Heart left ventricle (tissue), 7 donors: Measurements from ENCODE around the gene TIRAP.

GRCh38 chr11:125489185-125489760, 6.8 kb downstream of the FEZ1 start:
- PRO-cap, 6 experiments, result no peak in any of the 6 experiments
- RAMPAGE, long total RNA, 2 experiments, result no peak in any of the 2 experiments
- RRBS, result no CpG with 5 or more reads among the region's 15 CpGs

DNA sequence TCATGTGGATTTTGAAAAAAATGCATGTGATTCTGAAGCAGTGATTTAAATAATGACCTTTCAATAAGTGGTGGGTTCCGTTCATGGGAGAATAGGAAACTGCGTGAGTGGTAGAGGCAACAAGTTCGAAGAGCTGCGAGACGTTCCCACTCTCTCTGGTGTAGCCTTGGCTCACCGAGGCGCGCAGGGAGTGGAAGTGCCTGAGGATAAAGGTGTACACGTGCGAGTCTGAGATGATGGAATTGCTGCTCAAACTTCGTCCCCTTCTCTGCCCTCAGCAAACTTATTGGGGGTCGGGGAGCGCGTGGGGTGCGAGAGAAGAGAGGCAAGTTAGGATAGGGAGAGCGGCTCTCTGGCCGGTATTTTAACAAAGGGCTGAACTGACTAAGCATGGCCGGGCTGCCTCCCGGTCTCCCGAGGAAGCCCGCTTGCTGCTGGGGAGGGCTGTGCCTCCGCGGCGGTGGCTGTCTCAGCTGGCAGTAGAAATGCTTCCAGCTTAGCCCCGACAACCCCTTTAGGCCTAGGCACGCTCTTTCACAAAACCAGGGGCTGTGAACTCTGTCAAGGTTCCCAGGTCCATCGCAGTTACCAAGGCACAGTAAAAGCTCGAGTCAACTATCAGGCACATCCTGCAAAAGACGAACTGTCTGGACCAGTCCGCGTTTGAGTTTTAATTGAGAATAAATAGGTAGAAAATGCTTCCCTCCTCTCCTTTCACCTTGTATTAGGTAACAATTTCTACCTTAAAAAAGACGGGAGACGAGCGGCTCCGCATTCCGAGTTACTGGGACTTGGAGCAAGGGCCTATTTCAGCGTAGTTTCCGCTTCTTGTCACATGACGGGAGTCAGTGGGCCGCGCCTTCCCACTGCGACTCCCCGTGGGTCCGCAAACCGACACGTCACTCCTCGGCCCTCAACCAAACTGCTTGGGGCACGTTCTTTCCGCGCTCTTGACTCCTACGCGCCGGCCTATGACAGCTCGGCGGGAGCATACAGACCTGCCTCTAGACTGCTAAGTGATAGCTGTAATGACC, 659 bp upstream of the STT3A start:
- PRO-cap, 6 experiments, result peak in 6 of 6 experiments; most common plus-strand start position 367 of the sequence (in 1); most common minus-strand start position 793 of the sequence (in 6)
- RAMPAGE, long total RNA, 2 experiments, result no peak in any of the 2 experiments
- RRBS, result 1% methylated on average over 4 of the region's 55 CpGs

DNA sequence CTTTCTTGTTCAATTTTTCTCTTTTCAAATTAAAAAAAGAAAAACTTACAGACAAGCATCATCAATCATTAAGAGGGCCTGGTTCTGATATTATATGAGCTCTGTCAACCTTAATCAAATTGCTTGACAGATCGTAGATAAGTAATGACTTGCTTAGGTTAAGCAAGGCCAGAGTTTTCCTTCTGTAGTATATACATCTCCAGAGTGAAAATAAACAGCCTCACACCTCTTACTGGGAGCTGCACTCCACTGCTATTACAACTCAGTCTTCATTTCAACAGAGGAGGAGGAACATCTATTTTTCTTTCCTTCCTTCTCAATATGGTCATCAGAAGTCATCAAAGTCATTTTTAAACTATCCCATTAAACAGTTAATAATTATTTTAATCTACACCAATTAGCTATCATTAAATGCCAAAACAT, 13.5 kb downstream of the CDON start:
- PRO-cap, 6 experiments, result no peak in any of the 6 experiments
- RAMPAGE, long total RNA, 2 experiments, result no peak in any of the 2 experiments
- RRBS, result no CpG with 5 or more reads among the region's 1 CpG

DNA sequence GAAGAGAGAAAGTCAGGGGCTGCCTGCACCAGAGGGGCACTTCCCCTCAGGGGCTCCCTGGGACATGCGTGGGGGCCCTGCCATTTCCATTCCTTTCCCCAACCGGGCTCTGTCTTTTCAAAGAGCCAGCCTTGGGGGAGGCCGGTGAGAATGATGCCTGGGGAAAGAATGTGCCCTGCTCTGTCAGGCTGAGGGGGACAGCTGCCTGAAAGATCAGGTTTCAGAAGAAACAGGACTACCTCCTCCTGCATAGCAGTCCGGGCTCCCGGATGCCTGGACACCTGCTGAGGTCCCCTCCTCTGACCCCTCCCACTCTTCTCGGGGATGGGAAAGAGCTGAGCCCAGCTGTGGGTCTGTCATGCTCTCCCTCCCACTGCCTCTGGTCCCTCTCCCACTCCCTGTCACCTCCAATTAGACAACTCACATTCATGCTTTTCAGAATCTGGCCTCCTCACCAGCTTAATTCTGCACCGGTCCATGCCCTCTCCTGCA, 41.7 kb upstream of the CDON start:
- PRO-cap, 6 experiments, result no peak in any of the 6 experiments
- RAMPAGE, long total RNA, 2 experiments, result no peak in any of the 2 experiments
- RRBS, result 68% methylated on average over 2 of the region's 7 CpGs

GRCh38 chr11:126157925-126158537, 53.4 kb downstream of the RPUSD4 start:
- PRO-cap, 6 experiments, result no peak in any of the 6 experiments
- RAMPAGE, long total RNA, 2 experiments, result no peak in any of the 2 experiments
- RRBS, result no CpG with 5 or more reads among the region's 6 CpGs

- PRO-cap, 6 experiments, result no peak in any of the 6 experiments
- RAMPAGE, long total RNA, 2 experiments, result no peak in any of the 2 experiments
- RRBS, result no CpG with 5 or more reads among the region's 4 CpGs
These were observed 9.1 kb downstream of the RPUSD4 start for GRCh38 chr11:126202290-126202769.

- PRO-cap, 6 experiments, result no peak in any of the 6 experiments
- RAMPAGE, long total RNA, 2 experiments, result no peak in any of the 2 experiments
- RRBS, result no CpG with 5 or more reads among the region's 4 CpGs
These were observed 4.7 kb downstream of the SRPRA start for GRCh38 chr11:126264090-126264289.

- PRO-cap, 6 experiments, result no peak in any of the 6 experiments
- RAMPAGE, long total RNA, 2 experiments, result no peak in any of the 2 experiments
- RRBS, result no CpG with 5 or more reads among the region's 8 CpGs
These were observed 4.9 kb upstream of the TIRAP start for GRCh38 chr11:126277804-126278642.

DNA sequence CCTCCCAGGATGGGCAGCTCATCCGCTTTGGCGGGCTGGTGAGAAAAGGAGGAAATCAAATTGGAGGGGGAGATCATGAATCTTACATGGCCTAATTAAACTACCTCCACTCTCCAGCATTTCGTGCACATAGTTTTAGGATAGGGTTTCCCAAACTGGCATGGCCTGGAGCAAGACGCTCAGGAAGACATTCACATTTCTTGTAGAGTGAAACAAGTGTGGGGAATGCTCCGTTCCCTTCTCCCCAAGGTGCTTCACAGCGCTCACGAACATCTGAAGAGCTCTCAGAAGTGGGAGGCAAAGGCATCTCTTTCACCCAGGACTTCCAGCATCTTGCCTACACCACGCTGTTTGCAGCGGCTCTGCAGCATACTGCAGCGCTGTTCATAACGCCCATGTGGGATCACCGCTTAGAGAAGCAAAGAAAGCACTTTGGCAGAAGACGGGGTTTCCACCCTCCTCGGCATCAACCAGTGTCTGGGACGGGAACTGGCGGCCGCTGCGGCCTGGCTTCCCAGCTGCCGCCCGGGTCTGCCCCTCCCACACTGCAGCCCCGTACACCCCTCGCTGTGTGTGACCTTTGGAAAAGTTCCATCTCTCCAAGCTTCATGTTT, 702 bp upstream of the TIRAP start:
- PRO-cap, 6 experiments, result peak in 5 of 6 experiments; most common plus-strand start position 466 of the sequence (in 2); most common minus-strand start position 479 of the sequence (in 1)
- RAMPAGE, long total RNA, 2 experiments, result no peak in any of the 2 experiments
- RRBS, result no CpG with 5 or more reads among the region's 22 CpGs

- PRO-cap, 6 experiments, result peak in 6 of 6 experiments; most common plus-strand start chr11:126283050 (in 4); most common minus-strand start chr11:126283000 (in 4)
- RAMPAGE, long total RNA, 2 experiments, result start-site peak on the plus strand in 2 of 2 experiments, at chr11:126283046-126283104 at its widest, 34 to 46 reads per replicate
- RRBS, result 1% methylated on average over 39 of the region's 79 CpGs
These were observed at the start of gene TIRAP for GRCh38 chr11:126282969-126284101. Gene TIRAP, plus strand, starts transcription at chr11:126283093.

GRCh38 chr11:126359411-126360526, 4.3 kb downstream of the ST3GAL4 start:
- PRO-cap, 6 experiments, result peak in 6 of 6 experiments; most common minus-strand start chr11:126359684 (in 3)
- RAMPAGE, long total RNA, 2 experiments, result no peak in any of the 2 experiments
- RRBS, result 17% methylated on average over 2 of the region's 27 CpGs

DNA sequence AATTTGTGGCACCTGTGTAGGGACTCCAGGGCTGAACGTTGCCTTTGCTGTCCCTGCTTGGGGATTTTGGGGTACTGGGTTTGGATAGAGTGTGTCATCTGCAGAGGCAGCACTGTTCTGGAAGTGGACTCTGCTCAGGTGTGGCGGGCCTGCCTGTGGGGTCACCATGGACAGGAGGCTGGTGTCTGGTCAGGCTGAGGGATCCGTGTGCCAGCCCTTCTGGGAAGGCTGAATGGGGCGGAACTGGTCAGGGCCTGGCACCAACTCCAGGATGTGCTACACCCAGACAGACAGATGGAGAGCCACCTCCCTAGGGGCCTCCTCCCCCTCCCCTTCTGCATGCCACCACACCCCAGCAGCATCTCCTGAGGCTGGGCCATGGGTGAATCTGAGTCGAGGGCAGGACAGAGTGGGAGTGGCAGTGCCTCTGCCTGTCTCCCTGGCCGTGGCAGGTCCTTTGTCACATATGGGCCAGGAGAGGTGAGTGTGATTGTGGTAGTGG, 28.9 kb downstream of the ST3GAL4 start:
- PRO-cap, 6 experiments, result no peak in any of the 6 experiments
- RAMPAGE, long total RNA, 2 experiments, result no peak in any of the 2 experiments
- RRBS, result no CpG with 5 or more reads among the region's 6 CpGs

- PRO-cap, 6 experiments, result no peak in any of the 6 experiments
- RAMPAGE, long total RNA, 2 experiments, result no peak in any of the 2 experiments
- RRBS, result no CpG with 5 or more reads among the region's 19 CpGs
These were observed 47.7 kb downstream of the ST3GAL4 start for GRCh38 chr11:126402949-126403824.

GRCh38 chr11:126427229-126427660, 71.8 kb downstream of the ST3GAL4 start:
- PRO-cap, 6 experiments, result no peak in any of the 6 experiments
- RAMPAGE, long total RNA, 2 experiments, result no peak in any of the 2 experiments
- RRBS, result 12% methylated on average over 4 of the region's 6 CpGs

DNA sequence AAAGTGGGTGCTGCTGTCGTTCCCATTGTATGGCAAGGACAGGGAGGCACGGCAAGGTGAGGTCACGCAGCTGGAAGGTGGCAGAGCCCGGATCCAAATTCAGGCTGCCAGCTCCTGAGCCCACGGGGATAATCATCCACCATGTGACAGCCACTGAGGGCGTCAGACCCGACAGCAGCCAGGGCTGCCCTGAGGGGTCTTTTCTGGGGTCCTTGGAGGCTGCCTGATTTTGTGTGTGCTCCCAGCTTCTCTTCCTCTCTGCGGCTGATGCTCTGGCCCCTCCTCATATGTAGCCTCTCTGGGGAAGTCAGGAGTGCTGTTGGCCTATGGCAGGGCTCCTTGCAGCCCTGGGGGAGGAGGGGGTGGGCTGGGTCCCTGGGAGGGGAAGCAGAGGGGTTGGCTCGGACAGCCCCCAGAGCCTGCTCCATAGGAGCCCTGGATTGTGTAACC, 113.6 kb downstream of the ST3GAL4 start:
- PRO-cap, 6 experiments, result no peak in any of the 6 experiments
- RAMPAGE, long total RNA, 2 experiments, result no peak in any of the 2 experiments
- RRBS, result no CpG with 5 or more reads among the region's 9 CpGs

- PRO-cap, 6 experiments, result no peak in any of the 6 experiments
- RAMPAGE, long total RNA, 2 experiments, result no peak in any of the 2 experiments
- RRBS, result no CpG with 5 or more reads among the region's 7 CpGs
These were observed 273.9 kb downstream of the ST3GAL4 start for GRCh38 chr11:126629234-126629860.

DNA sequence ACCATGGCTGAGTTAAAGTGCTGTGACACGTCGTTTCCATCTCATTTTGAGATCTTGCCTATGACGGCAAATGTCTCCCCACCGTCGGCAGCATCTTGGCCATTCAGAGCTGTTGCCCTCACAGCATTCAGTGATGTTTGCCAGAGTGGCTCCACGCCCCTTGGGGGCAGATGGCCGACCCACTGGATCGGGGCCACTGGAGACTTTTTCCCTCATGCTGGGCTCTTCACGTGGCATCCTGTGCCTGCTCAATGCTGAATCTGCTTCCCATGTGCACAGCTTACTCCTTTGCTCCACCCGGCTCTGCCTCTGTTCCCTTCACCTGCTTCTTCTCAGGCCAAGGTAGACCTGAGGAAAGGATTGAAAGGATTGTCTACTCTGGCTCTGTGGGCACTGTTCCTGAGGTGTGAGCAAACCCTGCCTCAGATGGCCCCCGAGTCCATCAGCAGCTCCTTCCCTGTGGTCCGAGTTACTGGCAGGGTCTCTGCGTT, 314.9 kb downstream of the KIRREL3 start:
- PRO-cap, 6 experiments, result no peak in any of the 6 experiments
- RAMPAGE, long total RNA, 2 experiments, result no peak in any of the 2 experiments
- RRBS, result no CpG with 5 or more reads among the region's 13 CpGs

DNA sequence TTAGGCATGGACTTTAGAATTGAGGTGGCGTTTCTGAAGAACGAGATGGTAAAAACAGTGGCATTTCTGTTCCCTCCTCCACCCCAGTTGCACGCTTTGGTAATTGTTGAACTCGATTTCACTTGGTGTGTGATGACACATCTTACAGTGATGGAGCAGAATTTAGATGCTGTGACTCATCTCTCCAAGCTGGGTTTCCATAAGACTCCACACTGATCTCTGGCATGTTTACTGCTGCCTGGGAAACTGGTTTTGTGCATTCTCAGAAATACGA, 82.8 kb downstream of the KIRREL3 start:
- PRO-cap, 6 experiments, result no peak in any of the 6 experiments
- RAMPAGE, long total RNA, 2 experiments, result no peak in any of the 2 experiments
- RRBS, result no CpG with 5 or more reads among the region's 5 CpGs

- PRO-cap, 6 experiments, result no peak in any of the 6 experiments
- RAMPAGE, long total RNA, 2 experiments, result no peak in any of the 2 experiments
- RRBS, result no CpG with 5 or more reads among the region's 18 CpGs
These were observed 362.3 kb upstream of the KIRREL3 start for GRCh38 chr11:127362828-127363395.

DNA sequence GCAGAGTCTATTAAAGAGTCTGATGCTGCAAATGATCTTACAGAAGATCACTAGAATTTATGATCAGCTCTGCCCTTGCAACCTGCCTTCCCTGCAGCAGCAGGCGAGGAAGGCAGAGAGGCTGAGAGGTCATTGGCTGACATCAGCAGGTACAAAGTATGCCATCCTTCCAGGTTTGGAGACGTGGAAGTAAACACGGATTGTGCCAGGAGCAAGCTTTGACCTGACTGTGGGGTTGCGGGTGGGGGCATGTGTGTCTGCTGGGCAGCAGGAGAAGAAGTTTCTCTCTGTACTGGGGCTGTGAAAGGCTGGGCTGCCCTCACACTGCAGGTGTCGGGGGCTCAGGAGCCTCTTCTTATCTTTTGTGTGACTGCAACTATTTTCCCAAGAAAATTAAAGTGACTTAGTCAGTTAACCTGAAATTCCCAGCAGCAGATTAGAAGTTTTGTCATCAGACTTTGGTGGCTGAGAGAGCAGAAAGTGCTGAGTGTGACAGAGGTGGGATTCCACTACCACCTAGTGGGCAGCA, 566.0 kb downstream of the ETS1 start:
- PRO-cap, 6 experiments, result no peak in any of the 6 experiments
- RAMPAGE, long total RNA, 2 experiments, result no peak in any of the 2 experiments
- RRBS, result no CpG with 5 or more reads among the region's 5 CpGs